Hair follicular keratinocyte (primary cell): ENCODE data around the genes PPP2R3A and FAIM.

DNA sequence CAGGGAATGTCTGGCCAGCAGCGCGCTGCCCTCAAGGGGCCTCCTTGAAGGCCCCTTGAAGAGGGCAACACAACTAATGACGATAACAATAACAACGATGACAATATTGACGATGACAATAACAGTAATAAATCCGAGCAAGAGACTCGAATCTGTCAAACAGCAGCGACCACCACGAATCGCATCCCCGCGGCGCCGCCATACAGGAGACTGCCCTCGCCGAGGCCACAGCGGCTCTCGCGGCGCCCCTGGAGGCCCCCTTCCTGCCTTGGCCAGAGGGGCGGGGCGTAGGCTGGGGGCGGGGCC, 277 bp upstream of the PPP2R3A start:
- RAMPAGE, long total RNA, result no peak

GRCh38 chr3:135965604-135966832, at the start of gene PPP2R3A:
Gene PPP2R3A (plus strand): TSS chr3:135965728.
- RAMPAGE, long total RNA, result no peak

DNA sequence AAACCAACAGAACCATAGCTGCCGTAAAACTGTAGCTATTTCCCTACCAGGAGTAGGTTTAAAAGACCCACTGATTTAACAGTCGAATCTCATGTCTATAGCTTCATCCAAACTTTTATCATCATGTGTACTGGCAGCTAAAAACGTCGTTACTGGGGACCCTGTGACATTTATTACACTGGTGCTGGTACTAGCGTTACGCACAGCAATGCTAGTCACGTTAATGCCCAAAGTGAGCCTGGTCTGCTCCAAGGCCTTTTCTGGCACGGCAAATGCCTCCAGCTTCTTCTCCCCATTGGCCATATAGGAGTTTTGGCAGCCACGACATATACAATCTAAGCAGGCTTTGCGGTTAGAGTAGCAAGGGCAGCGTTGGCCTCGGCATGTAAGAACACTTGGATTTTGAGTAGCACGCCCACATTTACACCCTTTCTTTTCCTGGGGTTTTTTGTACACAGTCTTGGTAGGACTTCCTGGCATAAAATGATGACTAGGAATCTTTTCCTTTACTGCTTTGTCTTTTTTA, 45.0 kb downstream of the MSL2 start:
- RAMPAGE, long total RNA, result no peak

DNA sequence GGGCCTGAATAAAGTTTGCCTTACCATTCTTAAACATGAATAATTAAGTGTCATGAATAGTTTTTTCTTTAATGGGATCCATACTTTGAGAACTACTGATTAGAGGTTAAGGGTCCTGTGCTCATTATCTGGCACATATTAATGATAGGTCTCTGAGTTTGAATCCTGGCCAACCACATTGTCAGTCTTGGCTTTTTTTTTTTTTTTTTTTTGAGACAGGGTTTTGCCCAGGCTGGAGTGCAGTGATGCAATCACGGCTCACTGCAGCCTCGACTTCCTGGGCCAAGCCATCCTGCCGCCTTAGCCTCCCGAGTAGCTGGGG, 667 bp upstream of the PCCB start:
- RAMPAGE, long total RNA, result no peak

GRCh38 chr3:136730376-136731865, 21.3 kb downstream of the STAG1 start:
- RAMPAGE, long total RNA, result no peak

GRCh38 chr3:136883457-136884256, 21.6 kb downstream of the NCK1 start:
- RAMPAGE, long total RNA, result no peak

GRCh38 chr3:137242972-137243386, 285.2 kb downstream of the IL20RB start:
- RAMPAGE, long total RNA, result no peak

DNA sequence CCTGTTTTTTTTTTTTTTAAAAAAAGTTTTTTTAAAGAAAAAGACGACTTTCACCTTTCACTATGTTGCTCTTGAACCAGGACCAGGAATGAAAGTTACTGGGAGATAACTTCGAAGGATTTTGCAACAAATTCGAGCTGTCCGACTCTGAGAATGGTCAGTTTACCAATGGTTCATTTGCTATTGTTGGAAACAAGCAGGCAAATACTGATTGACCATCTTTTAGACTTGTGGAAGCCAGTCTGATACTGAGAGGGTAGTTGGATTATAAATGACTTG, 1.2 kb downstream of the ARMC8 start:
- RAMPAGE, long total RNA, result no peak

DNA sequence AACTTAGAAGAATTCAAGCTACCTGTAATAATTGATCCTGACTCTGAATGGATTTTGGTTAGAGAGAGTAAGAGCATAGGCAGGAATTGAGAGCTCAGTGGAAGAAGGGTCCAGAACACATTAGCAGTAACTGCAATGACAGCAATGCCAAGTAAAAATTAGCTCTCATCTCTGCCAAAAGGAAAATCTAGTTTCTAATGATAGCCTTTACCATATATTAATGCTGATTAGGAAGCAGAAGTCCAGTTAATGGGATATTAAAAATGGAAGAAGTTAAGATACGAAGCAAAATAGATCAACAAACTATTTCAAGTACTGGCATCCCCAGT, 61.1 kb downstream of the ARMC8 start:
- RAMPAGE, long total RNA, result no peak

- RAMPAGE, long total RNA, result no peak
These were observed 26.3 kb downstream of the MRAS start for GRCh38 chr3:138374693-138375092.

- RAMPAGE, long total RNA, result no peak
These were observed 58.3 kb downstream of the CEP70 start for GRCh38 chr3:138535708-138536122.

GRCh38 chr3:138594616-138595510, 803 bp upstream of the CEP70 start:
- RAMPAGE, long total RNA, result no peak

DNA sequence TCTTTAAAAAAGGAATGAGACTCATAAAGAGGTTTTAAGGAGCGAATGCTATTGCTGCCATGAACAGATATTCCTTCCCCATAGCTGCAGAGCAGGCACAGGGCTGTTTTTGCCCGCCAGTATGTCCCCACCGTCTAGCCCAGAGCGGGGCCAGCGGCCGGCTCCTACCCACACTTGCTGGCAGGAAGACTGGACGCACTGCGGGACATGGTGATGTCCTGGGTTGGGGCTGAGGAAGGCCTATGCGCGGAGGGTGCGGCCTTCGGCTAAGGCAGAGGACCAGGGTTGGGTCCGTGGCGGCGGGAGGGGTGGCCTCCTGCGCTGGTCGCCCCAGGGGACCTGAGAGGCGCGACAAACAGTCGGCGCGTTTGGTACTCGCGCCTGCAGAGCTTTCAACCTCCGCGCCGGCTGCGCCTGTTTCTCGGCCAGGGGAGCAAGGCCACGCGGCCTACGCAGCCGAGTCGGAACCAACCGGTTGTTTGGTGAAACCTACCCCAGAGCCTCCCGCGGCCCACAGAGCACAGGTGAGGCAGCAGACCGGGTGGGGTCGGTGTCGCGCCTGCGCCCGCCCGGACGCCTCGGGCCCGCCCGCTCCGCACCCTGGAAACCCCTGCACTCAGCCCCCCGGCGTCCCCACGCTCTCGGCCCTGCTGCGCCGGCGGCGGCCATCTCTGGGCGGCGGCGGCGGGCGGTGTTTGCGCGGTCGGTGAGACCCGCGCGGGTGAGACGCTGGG, at the start of gene FAIM:
Gene FAIM (plus strand): TSS at position 358 of the 734 bp plus-strand sequence.
- RAMPAGE, long total RNA, result start-site peak on the plus strand centred at position 317 of the sequence, 171 bp wide, 143 and 46 reads in 2 replicates

DNA sequence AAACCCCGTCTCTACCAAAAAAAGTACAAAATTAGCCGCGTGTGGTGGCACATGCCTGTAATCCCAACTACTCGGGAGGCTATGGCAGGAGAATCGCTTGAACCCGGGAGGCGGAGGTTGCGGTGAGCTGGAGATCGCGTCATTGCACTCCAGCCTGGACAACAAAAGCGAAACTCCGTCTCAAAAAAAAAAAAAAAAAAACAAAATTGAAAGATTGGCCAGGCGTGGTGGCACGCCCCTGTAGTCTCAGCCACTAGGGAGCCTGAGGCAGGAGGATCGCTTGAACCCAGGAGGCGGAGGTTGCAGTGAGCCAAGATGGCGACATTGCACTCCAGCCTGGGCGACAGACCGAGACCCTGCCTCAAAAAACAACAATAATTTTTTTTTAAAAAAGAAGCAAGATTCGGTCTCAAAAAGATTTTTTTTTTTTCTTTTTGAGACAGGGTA, 2.1 kb downstream of the PIK3CB start:
- RAMPAGE, long total RNA, result no peak

DNA sequence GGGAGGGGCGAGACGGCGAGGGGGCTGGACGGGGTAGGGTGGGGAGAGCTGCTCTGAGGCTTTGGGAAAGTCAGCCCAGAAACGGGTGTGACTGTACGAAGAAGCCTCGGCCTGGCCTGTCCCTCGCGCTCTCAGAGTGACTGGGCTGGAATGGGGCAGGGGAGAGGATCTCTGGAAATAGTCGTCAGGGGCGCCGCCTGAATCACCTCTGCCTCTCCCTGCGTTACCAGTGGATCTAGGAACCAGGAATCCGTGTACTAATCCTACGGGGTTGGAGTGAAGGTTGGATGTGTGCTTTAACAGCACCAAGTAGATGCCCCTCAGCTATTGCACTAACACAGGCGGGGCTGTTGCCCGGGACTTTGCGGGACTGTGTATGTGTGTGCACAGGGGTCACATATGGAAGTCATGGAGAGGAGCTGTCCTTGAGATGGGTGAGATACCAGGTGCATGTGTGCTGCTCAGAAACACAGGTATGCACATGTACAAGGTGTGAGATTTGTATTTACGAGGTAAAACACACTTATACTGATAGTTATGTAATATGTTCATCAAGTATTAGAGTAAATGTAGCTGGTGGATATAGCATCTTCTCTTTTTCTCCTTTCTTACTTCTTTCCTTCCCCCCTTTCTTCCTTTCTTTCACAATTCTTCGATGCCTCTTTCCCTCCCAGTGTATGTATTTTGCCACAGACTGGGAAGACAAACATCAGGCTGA, 677 bp downstream of the FOXL2NB start:
- RAMPAGE, long total RNA, result no peak

GRCh38 chr3:139185150-139186192, 140.8 kb upstream of the PRR23C start:
- RAMPAGE, long total RNA, result no peak

DNA sequence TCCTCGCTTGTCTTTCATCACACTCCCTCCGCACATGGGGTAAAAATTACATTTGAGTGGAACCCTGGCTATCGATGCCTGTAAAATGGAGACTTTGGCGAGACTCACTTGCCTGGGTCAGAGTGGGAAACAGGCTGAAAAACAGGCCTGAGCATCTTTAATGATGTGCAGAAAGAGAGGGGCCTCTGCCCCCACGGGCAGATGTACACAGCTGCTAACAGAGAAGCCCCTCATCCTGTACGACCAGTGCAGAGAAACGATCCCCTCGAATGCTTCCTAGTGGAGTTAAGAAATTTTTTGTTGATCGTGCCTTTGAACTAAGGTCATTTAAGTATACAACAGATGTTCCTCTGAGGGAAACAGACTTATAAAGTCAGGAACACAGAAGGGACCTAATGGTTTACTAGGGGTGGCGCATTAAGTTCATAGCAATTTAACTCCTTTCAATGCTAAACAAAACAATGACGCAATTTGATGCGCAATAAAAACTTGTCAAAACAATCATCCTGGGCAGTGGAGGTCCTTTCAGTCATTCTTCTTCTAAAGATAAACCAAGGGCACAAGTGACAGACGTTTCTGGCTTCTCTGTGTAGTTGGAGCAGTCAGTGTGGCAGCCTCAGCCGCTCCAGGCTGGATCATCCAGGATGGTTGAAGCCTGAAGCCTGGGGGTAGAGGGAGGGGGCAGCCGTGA, 51.0 kb upstream of the MRPS22 start:
- RAMPAGE, long total RNA, result no peak

DNA sequence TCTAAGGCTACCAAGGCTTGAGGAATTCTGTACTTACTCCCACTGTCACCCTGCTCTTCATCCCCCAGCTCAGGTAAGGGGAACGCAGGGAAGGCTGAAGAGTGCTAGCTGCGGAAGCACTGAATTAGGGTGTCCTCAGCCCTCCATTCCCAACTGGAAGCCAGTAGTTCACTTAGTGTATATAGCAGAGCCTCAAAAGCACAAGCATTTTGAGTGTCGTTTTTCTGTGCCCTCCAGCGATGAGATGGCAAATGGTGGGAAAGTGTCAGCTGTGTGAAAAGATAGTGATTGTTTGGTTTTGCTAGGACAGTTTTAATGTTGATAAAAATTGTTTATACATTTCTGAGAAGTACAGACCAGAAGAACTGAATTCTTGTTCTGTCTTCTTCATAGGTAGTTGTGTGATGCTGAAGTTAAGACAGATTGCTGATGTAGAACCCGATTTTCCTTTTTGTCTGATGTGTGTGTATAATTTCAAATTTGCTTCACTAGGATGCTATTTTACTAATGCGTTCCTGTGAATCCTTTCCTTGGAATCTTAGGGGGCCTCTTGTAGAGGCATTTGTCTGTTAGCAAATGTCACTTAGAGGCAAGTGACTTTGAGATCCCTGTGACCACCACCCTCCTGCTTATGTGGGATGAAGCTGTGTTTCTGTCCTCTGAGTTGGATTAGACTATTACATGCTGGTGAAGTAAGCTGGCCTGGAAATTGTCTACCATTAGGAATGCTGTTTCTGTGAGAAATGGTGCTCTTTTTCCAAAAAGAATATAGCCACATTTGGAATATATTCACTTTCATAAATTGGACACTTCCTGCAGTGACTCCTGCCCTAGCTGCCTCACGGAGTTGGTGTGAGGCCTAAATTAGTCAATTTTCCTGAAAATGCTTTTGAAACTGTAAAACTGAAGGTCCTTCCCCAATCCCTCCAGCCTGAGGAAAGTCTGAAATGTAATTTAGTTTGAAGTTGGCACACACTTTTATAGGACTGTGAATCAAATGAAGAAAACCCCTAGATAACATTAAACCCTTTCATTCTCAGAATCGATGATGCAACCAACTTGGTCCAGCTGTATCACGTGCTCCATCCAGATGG, 11.2 kb downstream of the MRPS22 start:
- RAMPAGE, long total RNA, result no peak

DNA sequence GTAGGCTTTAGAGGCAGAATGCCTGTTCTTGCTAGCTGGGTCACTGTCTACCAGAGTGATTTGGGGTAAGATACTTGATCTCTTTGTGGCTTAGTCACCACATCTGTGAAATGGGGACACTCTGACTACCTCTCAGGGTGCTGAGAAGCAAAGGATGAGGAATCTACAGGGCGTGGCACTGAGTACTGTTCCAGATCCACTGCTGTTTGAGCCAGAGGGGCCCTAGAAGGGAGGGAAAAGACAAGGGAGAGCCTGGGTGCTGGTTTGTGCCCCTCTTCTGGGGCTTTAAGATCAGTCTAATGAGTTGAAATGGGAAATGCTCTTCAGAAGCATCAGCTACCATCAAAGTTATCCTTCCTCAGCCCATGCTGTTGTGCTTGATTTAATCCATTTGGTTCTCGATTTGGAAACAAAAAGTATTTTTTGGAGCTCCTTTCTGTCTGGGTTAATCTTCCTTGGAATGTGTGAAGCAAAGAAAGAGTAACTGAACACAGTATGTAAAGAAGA, 2.6 kb upstream of the RBP1 start:
- RAMPAGE, long total RNA, result no peak

DNA sequence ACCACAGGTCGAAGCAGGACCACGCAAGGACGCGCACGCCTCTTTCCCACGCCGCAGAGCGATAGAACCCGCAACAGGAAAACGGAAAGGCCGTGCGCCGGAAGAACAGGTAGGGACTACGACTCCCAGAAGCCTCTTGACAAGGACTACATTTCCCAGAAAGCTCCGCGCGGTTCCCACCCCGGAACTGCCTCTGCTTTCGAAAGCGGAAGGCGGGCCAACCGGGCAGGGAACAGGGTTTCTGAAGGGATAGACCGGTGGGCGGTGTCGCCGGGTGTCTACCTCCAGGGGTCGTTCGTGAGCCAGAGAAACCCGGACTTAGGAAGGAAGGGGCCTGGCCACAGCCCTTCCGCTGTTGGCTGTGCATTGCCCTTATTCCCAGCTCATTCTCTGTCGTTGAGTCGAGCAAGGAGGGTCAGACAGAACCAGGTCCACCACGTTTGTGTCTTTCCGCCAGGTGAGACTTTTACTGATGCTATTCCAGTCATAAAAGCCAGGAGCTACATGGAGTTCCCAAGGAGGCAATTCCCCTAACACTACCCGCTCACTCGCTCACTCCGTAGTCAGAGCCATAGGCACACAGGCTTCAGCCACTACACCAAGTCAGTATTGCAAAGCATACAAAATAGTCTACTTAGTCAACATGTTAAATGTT, 56.5 kb upstream of the ZBTB38 start:
- RAMPAGE, long total RNA, result no peak